ENCODE data around the gene SUSD1.

GRCh38 chr9:112119323-112119981 is 55.6 kb downstream of the SUSD1 start:
- PRO-cap: no peak

DNA sequence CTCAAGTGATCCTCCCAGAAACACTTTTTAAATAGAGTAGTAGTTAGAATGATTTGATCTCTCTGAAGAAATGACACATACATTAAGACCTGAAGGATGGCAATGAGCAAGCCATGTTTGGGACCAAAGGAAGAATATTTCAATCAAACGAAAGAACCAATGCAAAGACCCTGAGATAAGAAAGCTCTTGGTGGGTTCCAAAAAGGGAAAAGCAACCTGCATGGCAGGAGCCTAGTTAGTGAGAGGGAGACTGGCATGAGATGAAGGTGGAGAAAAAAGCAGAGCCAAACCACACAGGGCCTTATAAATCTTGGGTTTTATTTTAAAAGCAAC is 46.5 kb downstream of the SUSD1 start:
- PRO-cap: no peak

DNA sequence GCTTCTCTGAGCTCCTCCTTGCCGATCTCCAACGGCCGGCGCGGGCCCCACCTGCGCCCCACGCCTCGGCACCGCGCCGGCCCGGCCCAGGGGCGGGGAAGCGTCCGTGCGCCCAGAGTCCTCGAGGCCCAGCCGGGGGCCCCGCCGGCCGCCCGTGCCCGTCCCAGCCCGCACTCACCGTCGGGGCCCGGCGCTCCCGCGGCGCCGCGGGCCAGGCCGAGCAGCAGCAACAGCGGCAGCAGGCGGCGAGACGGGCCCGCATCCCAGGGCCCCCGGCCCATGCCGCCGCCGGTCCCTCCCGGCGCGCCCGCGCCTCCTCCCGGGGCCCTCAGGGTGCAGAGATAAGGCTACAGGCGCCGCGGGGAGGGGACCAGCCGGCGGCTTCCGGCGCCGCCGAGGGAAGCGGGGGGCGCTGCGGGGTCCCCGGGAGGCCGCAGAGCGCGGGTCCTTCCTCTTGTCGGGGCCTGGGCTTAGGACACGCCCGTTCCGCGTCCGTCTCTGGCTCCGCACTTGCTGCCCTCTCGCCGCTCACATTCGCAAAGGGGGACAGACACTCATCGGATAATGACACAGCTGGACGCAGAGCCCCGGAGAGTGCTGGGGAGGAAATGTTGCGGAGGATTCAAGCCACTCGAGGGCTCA is at the start of gene SUSD1:
Gene SUSD1 (minus strand): TSS at position 343 of the 642 bp plus-strand sequence.
- PRO-cap: bidirectional peak, plus-strand start at position 457 of the sequence, minus-strand start at position 318 of the sequence

- PRO-cap: no peak
These were observed 781 bp upstream of the SUSD1 start for GRCh38 chr9:112175890-112176265.

GRCh38 chr9:112332799-112333214 is 612 bp downstream of the PTBP3 start:
- PRO-cap: bidirectional peak, plus-strand start at chr9:112333111, minus-strand start at chr9:112333110

- PRO-cap: no peak
These were observed 84.0 kb downstream of the KIAA1958 start for GRCh38 chr9:112570671-112571027.

DNA sequence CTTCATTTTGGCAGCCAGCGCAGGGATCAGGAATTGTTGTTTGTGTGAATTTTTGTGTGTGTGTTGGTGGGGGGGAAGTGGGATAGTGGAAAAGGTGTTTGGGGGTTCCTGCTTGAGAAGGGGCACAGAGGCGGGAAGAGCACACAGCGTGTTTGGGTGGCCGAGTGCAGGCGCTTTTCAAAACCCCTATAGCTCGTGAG is 11.5 kb downstream of the SNX30 start:
- PRO-cap: no peak

- PRO-cap: no peak
These were observed 58.8 kb downstream of the SLC46A2 start for GRCh38 chr9:112831937-112832270.

DNA sequence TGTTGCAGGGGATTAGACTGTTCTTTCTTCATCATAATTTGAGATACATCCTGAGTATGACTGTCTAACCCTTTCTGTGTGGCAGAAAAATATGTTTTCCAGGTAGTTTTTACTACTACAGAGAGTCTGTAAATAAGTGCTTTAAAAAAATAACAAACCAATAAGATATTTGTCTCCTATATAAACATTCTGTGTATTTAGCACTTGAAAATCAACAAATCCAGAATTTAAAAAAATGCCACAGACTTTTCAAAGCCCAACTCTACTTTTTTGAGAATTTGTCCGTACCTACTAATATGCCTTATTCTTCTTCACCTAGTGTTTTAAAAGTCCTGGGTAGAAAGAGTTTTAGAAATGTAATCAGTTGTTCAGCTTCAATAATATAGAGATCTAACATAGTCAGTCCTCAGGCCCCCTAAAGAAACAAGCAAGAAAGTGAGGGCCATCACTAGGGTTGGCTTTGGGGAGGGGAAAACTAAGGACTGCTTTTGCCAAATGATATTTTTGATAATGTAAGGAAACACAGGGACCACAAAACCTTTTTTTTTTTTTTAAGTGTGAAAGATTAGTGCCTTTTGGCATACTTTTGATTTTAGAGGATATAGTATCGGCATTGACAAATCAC is 17.5 kb downstream of the SLC46A2 start:
- PRO-cap: no peak

DNA sequence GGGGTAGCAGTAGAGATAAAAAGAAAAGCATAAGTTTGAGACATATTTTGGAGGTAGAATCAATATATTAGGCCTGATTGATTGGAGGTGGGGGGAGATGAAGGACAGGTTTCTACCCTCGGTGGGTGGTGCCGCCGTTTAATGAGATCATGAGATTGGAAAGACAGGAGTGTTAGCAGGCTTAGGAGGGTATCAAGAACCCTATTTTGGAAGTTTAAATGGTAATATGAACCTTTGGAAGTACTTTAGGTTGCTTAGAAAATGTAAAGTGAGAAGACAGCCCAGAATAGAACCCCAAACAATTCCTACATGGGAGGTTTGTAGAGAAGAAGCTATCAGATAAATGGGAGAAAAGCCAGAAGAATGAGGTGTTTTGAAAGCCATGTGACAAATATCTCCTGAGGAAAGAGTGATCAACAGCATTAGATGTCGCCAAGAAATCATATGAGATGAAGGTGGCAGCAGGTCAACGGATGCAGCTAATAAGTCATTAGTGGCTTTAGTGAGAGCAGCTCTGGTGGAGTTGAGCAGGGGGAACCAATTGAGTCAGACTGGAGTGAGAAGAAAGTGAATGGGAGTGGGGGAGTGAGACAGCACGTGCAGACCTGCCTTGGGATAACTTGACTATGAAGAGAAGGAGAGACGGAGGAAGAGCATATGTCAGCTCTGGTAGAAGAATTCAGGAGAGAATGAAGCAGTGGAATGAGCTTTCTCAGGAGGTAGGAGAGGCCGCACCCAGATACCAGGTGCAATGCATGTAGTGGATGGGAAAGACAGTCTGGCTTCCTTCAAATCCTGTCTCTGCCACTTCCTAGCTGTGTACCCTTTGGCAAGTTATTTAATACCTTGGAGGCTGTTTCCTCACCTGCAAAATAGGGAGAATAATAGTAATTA is 7.8 kb downstream of the SLC46A2 start:
- PRO-cap: no peak

DNA sequence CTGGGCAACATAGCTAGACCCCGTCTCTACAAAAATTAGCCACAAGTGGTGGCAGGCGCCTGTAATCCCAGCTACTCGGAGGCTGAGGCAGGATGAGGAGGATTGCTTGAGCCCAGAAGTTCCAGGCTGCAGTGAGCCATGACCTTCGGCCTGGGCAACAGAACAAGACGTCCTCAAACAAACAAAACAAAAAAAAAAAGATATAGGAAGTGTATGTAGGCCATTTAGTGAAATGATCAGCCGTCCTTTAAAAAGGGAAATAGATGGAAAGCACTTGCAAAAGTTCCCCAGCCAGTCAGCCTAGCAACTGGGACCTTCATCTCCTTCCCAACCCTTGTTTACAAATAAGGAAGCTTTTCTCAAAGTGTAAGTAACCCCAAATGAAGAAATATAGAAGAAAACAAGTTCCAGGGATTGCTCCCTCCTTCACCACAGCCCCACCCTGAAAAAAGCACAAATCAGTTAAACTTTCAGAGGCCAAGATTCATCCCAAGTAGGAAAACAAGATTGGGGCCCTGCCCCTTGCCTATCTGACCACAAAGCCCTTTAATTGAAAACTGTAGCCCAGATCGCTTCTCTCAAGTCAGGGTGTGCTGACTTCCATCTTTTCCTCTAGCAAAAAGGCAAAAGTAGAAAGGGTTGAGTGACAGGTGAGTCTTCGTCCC is 1.1 kb downstream of the SLC31A2 start:
- PRO-cap: no peak

- PRO-cap: no peak
These were observed 5.1 kb downstream of the SLC31A2 start for GRCh38 chr9:113155754-113156427.

- PRO-cap: no peak
These were observed 17.5 kb downstream of the SLC31A1 start for GRCh38 chr9:113238742-113239402.

DNA sequence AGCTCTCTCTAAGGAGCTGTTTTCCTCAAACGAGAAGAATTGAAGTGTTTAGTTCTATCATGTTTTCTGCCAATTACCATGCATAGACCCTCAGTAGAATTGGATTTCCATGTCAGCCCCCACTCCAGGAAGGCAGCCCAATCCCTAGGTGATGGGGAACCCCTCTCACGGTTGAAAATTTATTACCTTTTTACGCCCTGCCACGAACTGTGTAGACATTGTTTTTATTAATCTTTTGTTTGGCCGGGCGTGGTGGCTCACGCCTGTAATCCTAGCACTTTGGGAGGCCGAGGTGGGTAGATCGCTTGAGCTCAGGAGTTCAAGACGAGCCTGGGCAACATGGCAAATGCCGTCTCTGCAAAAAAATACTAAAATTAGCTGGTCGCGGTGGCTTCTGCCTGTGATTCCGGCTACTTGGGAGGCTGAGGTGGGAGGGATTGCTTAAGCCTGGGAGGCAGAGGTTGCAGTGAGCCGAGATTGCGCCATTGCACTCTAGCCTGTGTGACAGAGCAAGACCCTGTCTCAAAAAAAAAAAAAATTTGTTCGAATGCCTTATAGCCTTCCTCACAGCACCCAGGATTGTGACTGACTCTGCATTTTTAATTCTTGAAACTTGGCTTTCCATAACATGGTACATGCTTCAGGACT is 11.4 kb downstream of the RNF183 start:
- PRO-cap: no peak

- PRO-cap: no peak
These were observed 56.2 kb downstream of the RGS3 start for GRCh38 chr9:113519743-113520143.

- PRO-cap: no peak
These were observed 124.7 kb downstream of the RGS3 start for GRCh38 chr9:113588185-113588637.

DNA sequence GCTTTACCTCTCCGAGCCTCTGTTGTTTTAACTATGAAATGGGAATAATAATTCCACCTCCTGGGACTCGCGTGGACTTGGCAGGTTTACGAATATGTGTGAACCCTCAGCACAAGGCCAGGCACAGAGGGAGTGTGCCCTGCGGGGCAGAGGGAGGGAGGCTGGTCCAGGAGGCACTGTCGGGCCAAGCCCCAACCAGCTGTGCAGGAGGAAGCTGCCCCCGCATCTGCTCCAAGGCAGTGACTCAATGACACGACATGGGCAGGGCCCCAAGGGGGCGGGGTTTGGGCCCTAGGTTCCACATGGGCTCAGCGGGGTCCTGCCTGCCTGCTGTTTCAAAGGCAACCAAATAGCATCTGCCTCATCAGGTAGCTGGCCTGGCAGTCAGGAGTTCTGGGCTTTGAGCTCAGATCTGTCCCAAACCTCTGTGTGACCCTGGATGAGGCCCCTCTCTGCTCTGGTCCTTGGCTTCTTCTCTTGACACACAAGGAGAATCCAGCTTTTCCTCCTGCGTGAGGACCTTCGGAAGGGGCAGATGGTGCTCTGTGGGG is 138.6 kb downstream of the RGS3 start:
- PRO-cap: no peak

- PRO-cap: no peak
These were observed 85.6 kb downstream of the AMBP start for GRCh38 chr9:113992525-113992969.

- PRO-cap: no peak
These were observed 23.1 kb downstream of the AMBP start for GRCh38 chr9:114055048-114055330.

GRCh38 chr9:114134870-114135304 is 20.4 kb upstream of the COL27A1 start:
- PRO-cap: no peak

Measured in left common carotid artery plus branches (tissue), 1 donor.